ENCODE measurements around a stretch of chr17.

DNA sequence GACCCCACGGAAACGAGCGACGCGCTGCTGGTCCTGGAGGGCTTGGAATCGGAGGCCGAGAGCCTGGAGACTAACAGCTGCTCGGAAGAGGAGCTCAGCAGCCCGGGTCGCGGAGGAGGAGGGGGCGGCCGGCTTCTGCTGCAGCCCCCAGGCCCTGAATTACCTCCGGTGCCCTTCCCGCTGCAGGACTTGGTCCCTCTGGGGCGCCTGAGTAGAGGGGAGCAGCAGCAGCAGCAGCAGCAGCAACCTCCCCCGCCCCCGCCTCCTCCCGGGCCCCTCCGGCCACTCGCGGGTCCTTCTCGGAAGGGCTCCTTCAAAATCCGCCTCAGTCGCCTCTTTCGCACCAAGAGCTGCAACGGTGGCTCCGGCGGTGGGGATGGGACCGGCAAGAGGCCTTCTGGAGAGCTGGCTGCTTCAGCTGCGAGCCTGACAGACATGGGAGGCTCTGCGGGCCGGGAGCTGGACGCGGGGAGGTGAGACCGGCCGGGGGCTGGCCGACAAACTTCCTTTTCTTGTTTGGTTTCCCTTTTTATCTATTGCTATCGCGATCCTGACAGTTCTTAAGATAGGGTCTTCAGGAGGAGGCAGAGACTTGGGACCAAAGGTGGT is 1.0 kb downstream of the SOCS7 start:
- PRO-cap, 7 experiments: peak in 2 of 7 experiments; most common plus-strand start position 44 of the sequence (in 1); most common minus-strand start position 200 of the sequence (in 2)
- RAMPAGE, long total RNA, 2 experiments: no peak in any of the 2 experiments

GRCh38 chr17:38450694-38451585 is 22.7 kb downstream of the ARHGAP23 start:
- PRO-cap, 7 experiments: no peak in any of the 7 experiments
- RAMPAGE, long total RNA, 2 experiments: no peak in any of the 2 experiments

GRCh38 chr17:38453995-38454513 is 25.8 kb downstream of the ARHGAP23 start:
- PRO-cap, 7 experiments: peak in 2 of 7 experiments; most common plus-strand start chr17:38454108 (in 1); most common minus-strand start chr17:38454057 (in 1)
- RAMPAGE, long total RNA, 2 experiments: no peak in any of the 2 experiments

GRCh38 chr17:38481939-38482350 is 53.7 kb downstream of the ARHGAP23 start:
- PRO-cap, 7 experiments: no peak in any of the 7 experiments
- RAMPAGE, long total RNA, 2 experiments: start-site peak on the plus strand in 1 of 2 experiments, at chr17:38481825-38482245 at its widest, 6 reads per replicate

DNA sequence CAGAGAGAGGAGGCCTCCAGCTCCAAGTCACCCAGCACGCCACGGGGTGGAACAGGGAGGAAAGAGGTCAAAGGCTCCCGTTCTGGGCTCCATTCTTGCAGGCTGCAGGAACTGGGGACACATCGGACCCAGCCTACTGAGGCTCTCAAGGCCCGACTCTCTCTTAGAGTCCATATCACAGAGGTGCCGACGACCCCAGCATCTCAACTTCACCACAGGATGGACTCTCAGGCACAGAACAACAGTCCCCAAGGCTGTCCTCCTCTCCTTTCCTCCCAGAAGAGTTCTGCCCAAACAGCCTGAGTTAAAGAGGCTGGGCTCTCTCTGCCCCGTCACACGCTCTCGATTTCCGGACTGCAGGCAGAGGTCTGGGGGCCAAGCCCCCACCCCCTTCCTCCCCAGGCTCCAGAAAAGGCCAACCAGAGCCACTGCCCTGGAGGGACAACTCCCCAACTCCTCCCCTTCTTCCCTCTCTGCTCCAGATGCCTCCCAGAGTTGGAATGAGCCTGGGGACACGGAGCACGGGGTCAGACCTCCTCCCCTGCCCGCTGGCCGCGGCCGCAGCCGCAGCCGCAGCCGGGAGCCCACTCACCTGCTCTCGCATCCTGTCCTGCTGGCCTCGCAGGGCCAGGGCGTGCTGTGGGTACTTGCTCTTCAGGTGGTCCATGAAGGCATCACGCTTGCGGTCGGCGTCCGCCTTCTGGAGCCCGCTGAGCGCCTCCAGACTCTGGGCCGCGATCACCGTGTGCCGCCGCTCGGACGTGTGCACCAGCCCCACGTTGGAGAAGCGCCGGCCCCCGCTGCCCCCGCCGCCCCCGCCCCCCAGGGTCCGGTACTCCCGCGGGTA is 27.6 kb downstream of the SRCIN1 start:
- PRO-cap, 7 experiments: no peak in any of the 7 experiments
- RAMPAGE, long total RNA, 2 experiments: no peak in any of the 2 experiments

DNA sequence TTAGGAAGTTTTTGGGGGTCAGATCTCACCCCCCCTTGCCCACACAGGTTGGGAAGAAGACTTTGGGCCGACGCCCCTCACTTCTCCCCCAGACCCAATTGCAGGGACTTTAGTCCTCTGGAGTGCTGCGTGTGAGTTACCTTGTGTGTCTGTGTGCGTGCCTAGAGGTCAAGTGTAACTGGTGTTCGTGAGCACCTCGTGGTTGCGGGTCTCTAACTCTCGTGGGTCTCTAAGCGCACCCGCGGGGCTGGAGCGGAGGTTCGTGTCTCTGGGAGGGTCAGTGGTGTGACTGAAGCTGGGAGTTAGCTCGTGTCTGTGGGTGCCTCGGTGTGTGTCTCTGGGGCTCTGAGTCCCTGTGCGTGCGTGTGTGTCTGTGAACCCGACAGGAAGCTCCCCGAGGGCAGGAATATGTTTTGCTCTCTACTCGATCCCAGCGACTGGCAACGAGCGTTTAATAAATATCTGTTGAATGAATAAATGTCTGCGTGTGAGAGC is 756 bp upstream of the MLLT6 start:
- PRO-cap, 7 experiments: peak in 5 of 7 experiments; most common plus-strand start position 300 of the sequence (in 3); most common minus-strand start position 339 of the sequence (in 3)
- RAMPAGE, long total RNA, 2 experiments: no peak in any of the 2 experiments

DNA sequence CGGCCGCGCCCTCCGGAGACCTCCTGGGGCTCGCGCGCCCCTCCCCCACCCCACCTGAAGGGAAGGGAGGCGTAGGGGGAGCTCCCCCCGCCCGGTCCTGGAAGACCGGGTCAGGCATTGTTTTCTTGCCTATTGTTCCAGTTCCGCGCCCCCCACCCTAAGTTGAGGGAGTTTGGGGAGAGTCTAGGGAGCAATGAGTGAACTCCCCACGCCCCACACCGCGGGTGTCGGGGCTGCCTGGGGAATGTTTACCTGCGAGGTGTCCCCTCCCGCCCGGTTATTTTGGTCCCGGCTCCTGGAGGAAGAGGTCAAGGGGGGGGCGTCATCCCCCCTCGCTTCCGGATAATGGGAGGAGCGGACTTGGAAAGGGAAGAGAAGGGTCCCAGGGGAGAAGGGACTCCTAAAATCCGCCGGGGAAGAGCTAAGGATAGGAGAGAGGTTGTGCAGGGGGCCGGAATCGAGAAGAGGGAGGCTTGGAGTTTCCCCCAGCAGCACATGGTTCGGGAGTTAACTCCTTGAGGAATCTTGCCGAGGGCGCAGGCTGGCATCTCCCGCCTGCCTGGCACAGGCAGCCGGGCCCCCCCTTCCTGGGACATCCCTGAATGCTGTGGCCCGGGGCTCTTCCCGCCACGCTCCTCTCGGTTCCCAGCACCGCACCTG is 859 bp downstream of the MLLT6 start:
- PRO-cap, 7 experiments: peak in 7 of 7 experiments; most common plus-strand start position 351 of the sequence (in 3); most common minus-strand start position 297 of the sequence (in 3)
- RAMPAGE, long total RNA, 2 experiments: start-site peak on the minus strand in 2 of 2 experiments, centred at positions 302 to 311 of the sequence, 39 to 41 reads per replicate

GRCh38 chr17:38716260-38716936 is 11.3 kb downstream of the MLLT6 start:
- PRO-cap, 7 experiments: no peak in any of the 7 experiments
- RAMPAGE, long total RNA, 2 experiments: no peak in any of the 2 experiments

GRCh38 chr17:38731795-38732275 is 1.7 kb downstream of the CISD3 start:
- PRO-cap, 7 experiments: no peak in any of the 7 experiments
- RAMPAGE, long total RNA, 2 experiments: no peak in any of the 2 experiments

GRCh38 chr17:38732646-38733458 is 2.7 kb downstream of the CISD3 start:
- PRO-cap, 7 experiments: no peak in any of the 7 experiments
- RAMPAGE, long total RNA, 2 experiments: no peak in any of the 2 experiments

- PRO-cap, 7 experiments: no peak in any of the 7 experiments
- RAMPAGE, long total RNA, 2 experiments: no peak in any of the 2 experiments
Observed at GRCh38 chr17:38733459-38734089, 3.4 kb downstream of the CISD3 start.

- PRO-cap, 7 experiments: peak in 5 of 7 experiments; most common plus-strand start chr17:38749086 (in 5); most common minus-strand start chr17:38748997 (in 2)
- RAMPAGE, long total RNA, 2 experiments: no peak in any of the 2 experiments
Observed at GRCh38 chr17:38748723-38749162, 607 bp upstream of the PCGF2 start.

DNA sequence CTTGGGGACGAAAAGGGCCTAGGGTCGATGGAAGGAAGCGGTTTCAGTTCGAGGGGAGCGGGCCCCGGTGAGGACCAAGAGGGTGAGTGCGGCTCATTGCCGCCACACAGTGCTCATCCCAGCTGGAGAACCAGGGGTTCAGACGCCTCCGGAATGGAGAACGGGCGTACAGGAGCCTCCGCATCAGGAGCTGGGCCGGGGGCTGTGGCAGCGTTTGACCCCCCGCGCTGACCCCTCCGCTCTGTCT is 278 bp downstream of the PSMB3 start:
- PRO-cap, 7 experiments: no peak in any of the 7 experiments
- RAMPAGE, long total RNA, 2 experiments: no peak in any of the 2 experiments

- PRO-cap, 7 experiments: no peak in any of the 7 experiments
- RAMPAGE, long total RNA, 2 experiments: no peak in any of the 2 experiments
Observed at GRCh38 chr17:38779315-38779761, 20.0 kb downstream of the PIP4K2B start.

DNA sequence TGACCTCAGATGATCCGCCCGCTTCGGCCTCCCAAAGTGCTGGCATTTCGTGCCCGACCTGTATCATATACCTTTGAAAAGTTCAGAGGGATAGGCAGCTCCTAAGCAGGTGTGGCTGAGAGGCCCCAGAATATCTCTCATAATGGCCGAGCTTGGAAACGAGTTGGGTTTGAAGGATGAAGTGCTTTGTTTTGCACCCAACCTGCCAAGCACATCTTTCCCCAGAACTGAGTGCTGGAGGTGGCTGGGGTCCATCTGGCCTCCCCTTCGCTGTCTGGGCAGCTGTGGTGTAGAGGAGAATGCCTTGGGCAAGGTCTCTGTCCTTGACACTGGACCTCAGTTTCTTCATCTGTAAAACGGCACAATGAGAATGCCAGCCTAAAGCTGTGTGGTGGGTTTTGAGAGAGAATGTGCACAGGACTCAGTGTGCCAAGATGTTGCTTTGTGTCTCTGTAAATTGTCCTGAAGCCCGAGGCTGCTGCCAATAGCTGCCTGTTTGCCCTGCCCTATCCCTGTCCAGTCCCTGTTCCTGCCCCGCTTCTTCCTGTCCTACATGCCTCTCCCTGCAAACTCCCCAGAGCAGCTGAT is 15.2 kb downstream of the LASP1 start:
- PRO-cap, 7 experiments: no peak in any of the 7 experiments
- RAMPAGE, long total RNA, 2 experiments: no peak in any of the 2 experiments

DNA sequence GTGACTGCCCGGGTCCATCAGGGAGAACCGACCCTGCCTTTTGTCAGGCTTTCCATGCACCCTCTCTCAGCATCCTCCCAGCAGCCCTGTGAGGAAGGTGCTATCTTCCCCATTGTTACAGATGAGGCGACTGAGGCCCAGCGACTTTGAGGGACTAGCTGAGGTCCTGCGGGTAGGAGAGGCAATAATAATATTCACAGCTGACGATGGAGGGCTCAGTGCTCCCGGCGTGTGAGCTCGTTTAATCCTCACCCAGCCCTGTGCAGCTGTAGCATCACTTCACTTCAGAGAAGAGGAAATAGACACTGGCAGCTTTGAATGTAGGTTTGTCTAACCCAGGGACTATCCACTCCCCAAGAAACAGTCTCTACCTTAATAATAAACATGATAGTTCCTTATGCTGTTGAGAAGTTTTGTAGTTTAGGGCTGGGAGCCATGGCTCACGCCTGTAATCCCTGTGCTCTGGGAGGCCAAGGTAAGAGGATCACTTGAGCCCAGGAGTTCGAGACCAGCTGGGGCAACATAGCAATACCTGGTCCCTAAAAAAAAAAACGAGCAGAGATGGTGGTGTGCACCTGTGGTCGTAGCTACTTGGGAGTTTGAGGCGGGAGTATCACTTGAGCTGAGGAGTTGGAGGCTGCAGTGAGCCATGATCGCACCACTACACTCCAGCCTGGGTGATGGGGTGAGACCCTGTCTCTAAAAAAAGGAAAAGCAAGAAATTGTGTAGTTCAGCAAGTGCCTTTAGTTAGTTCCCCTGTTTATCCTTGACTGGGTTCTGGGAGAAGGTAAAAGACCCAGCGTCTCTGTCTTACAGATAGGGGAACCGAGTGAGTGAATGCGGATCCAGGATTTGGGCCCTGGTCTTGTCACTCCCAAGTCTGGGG is 21.8 kb downstream of the LASP1 start:
- PRO-cap, 7 experiments: no peak in any of the 7 experiments
- RAMPAGE, long total RNA, 2 experiments: no peak in any of the 2 experiments

- PRO-cap, 7 experiments: no peak in any of the 7 experiments
- RAMPAGE, long total RNA, 2 experiments: no peak in any of the 2 experiments
Observed at GRCh38 chr17:38895684-38895957, 25.8 kb downstream of the LASP1 start.

DNA sequence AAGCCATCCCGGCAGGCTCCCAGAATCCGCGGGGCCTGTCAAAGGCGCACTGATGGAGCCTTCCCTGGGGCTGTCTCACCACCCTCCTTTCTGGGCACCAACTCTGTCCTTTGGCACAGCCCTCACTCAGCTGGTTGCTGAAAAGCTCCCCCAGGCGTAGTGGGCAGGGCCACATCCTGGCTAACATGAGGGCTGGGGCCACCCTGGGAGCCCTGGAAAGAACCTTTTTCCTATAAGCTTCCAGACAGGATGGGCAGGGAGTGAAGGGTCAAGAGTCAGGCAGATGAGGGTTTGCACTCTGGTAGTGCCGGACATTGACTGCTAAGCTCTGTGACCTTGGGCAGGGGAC is 27.8 kb downstream of the LASP1 start:
- PRO-cap, 7 experiments: no peak in any of the 7 experiments
- RAMPAGE, long total RNA, 2 experiments: no peak in any of the 2 experiments

- PRO-cap, 7 experiments: peak in 1 of 7 experiments; most common plus-strand start chr17:39003359 (in 1); most common minus-strand start chr17:39003253 (in 1)
- RAMPAGE, long total RNA, 2 experiments: no peak in any of the 2 experiments
Observed at GRCh38 chr17:39002943-39003696, 35.9 kb upstream of the FBXO47 start.

GRCh38 chr17:39091352-39091551 is 60.2 kb downstream of the PLXDC1 start:
- PRO-cap, 7 experiments: no peak in any of the 7 experiments
- RAMPAGE, long total RNA, 2 experiments: no peak in any of the 2 experiments

Data from ovary (tissue), 7 donors.